Hematopoietic multipotent progenitor cell (in vitro differentiated cells): ENCODE results near the genes GNG11 and DYNC1I1.

- CAGE, long polyA plus RNA = no peak
These were observed 80.5 kb upstream of the CDK6 start for GRCh38 chr7:92916790-92917320.

DNA sequence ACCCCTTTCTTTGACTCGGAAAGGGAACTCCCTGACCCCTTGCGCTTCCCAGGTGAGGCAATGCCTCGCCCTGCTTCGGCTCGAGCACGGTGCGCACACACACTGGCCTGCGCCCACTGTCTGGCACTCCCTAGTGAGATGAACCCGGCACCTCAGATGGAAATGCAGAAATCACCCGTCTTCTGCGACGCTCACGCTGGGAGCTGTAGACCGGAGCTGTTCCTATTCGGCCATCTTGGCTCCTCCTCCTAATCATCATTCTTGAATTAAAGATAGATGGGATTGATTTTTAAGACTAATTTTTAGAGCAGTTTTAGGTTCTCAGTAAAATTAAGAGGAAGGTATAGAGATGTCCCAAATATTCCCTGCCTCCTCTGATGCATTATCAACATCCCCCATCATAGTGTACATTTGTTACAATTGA, 97.1 kb downstream of the TFPI2 start:
- CAGE, long polyA plus RNA = no peak

GRCh38 chr7:93914386-93914939, 7.1 kb upstream of the GNG11 start:
- CAGE, long polyA plus RNA = no peak

- CAGE, long polyA plus RNA = no peak
These were observed at the start of gene GNG11 for GRCh38 chr7:93921551-93922745. GNG11 (plus strand) TSS chr7:93921735.

- CAGE, long polyA plus RNA = no peak
These were observed 2.6 kb upstream of the COL1A2 start for GRCh38 chr7:94392052-94392566.

DNA sequence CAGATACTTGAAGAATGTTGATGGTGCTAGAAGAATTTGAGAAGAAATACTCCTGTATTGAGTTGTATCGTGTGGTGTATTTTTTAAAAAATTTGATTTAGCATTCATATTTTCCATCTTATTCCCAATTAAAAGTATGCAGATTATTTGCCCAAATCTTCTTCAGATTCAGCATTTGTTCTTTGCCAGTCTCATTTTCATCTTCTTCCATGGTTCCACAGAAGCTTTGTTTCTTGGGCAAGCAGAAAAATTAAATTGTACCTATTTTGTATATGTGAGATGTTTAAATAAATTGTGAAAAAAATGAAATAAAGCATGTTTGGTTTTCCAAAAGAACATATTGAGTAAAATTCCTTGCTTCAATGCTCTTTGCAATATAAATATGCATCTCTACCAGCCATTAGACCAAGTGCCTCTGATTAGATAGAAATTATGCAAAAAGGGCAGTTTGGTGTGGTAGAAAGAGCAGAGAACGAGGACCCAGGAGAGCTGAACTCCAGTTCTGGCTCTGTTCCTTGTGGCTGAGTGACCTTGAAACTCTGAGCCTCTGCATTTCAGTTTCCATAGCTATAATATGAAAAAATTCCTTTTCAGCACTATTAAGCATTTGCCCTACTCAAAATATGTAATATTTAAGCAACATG, 36.3 kb downstream of the COL1A2 start:
- CAGE, long polyA plus RNA = no peak

- CAGE, long polyA plus RNA = no peak
These were observed 371 bp downstream of the CASD1 start for GRCh38 chr7:94509950-94510410.

DNA sequence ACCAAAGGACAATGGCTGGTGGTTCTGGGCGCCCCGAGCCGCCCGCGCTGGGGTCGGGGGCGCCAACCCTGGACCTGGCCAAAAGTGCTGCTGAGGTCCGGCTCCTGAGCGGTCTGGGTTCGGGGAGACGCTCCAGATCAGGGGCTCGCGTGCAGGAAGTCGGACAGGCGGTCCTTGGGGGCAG, 694 bp downstream of the CASD1 start:
- CAGE, long polyA plus RNA = no peak

- CAGE, long polyA plus RNA = no peak
These were observed 19.9 kb downstream of the CASD1 start for GRCh38 chr7:94529352-94529986.

GRCh38 chr7:94956945-94957475, 49.6 kb downstream of the PPP1R9A start:
- CAGE, long polyA plus RNA = no peak

DNA sequence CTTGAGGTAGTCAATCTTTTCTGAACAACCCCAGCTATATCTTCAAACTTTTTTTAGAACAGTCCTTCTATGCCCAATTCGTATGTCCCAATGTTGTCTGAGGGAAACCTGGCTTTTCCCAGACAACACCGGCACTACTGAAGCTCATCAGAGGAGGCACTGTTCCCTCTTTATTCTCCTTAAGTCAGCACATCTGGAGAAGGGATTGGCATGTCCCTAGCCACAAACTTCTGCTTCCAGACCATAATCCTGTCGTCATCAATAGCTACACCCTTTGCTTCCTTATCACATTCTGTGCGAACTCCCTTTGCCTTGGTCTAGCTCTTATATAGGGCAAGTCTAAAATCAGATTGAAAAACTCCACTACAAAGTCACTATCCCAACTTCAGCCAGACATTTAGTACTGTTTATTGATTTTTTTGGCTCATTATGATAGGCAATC, 22.8 kb downstream of the PON3 start:
- CAGE, long polyA plus RNA = no peak

DNA sequence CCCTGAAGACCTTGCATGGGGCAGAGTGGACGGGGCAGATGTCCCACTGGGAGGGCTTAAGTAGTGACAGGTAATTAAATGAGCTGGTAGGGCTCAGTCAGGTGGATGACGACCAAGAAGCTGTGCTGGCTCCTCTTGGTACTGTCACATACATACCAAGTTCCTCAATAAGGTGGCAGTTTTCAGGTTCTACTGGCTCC, 1.8 kb downstream of the PON3 start:
- CAGE, long polyA plus RNA = no peak

DNA sequence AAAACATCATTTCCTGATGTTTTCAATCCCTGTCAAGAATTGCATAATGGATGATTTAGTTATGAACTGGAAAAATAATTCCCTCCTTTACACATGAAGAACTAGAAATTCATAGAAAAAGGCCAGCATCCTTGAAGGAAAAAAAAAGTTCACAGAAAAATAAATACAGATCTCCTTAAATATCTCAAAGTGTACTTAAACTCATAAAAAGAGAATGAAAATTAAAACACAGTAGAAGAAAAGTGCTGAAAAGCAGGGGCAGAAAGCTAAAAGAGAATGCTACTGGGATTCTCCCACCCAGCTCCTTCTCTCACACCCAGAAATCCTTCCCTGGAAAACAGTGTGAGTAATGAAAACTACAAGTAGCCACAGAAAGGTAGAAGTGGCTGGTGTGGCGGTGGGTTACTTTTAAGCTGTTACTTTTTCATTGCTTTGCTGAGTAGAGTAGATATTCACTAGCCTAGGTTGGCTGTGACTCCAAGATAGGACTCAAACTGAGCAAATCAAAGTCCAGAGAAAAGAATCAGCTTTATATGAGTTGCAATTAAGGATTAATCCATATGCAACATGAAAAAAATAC, 5.4 kb upstream of the PON3 start:
- CAGE, long polyA plus RNA = no peak

DNA sequence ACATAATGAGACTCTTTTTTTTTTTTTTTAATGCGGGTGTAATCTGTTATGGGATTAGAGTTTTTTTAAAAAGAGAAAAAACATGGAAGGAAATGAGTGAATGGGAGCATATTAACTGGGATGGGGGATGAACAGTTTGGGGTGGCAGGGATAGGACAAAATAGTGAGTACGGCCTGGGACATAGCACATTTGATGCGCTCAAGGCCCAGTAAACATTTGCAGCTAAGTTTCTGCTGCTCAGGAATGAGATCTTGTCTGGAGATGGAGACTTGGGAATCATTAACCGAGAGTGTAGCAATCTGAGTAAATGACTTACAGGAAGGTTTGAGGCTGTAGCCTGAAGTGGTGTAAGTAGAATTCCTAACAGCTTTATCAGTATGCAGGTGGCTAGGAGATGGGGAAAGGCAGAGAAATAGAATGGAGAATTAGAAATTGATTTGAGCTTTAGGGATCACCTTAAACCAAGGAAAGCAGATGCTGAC, 6.1 kb upstream of the PON2 start:
- CAGE, long polyA plus RNA = no peak

DNA sequence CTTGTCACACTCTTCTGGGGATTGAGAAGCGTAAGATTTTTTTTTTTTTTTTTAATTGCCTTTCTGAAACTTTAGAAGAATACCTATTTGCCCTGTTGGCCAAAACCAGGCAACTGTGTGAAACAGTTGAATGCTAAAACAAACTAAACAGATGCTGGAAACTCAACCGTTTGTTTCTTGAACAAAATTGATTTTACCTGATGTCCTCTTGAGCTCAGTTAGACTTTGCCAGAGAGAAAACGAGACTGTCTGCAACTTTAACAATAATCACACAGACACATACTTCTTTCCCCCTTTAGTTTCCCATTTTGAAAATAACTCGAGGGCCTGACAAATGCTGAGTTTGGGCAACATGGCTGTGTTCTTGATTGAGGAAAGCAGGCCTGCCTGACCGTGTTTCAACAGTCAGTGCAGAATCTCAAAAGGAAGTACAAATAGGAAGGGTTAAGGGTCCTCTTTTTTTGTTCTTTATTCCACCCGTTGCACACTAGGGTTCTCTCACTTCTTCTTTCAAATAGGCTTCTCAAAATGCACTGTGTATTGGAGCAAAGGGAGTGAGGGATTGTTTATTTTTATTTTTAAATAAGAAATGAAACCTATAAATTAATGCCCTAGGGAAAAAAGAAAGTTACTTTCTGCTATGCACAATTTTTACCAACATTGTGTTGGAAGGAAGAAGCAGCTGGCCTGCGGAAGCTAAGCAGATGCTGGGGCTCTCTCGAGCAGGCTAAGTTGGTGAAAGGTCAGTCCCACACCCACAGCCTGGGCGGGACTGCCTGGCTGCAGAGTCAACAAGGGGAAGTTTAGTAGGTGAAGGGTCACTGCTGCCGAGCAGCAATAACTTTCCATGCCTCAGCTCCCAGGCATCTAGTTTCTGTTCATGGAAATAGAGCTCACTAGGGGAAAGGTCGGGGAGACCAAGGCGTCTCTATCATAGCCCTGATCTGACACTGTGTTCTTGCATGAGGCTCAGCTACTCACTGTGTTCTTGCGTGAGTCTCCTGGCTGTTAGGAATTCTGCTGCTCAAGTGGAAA, 12.1 kb upstream of the PDK4 start:
- CAGE, long polyA plus RNA = no peak

DNA sequence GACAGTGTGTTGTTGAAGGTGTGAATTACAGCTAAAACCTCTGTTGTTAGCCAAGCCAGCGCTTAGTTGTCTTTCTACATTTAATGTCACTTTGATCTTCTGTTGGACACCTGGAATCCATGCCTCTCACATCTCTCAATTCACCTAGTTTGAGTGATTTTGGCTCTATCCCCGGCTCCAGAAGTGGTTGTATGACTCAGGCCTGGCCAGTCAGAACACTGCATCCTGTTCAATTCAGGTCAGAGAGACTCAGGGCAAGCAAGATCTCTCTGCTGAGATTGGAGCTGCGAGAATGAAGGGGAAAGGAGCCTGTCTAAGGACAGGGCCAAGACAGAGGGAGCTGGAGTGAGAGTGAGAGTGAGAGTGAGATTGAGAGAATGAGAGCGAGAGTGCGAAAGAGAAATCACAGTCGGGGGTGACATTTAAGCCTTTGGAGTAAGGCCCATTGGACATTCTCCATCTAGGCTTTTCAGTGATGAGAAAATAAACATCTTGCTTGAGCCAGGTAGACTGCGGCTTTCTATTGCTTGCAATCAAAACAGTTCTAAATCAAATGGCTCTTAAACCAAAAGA, 83.4 kb upstream of the DYNC1I1 start:
- CAGE, long polyA plus RNA = no peak

- CAGE, long polyA plus RNA = no peak
These were observed at the start of gene DYNC1I1 for GRCh38 chr7:95772278-95772925. DYNC1I1 (plus strand) TSS chr7:95772554.

DNA sequence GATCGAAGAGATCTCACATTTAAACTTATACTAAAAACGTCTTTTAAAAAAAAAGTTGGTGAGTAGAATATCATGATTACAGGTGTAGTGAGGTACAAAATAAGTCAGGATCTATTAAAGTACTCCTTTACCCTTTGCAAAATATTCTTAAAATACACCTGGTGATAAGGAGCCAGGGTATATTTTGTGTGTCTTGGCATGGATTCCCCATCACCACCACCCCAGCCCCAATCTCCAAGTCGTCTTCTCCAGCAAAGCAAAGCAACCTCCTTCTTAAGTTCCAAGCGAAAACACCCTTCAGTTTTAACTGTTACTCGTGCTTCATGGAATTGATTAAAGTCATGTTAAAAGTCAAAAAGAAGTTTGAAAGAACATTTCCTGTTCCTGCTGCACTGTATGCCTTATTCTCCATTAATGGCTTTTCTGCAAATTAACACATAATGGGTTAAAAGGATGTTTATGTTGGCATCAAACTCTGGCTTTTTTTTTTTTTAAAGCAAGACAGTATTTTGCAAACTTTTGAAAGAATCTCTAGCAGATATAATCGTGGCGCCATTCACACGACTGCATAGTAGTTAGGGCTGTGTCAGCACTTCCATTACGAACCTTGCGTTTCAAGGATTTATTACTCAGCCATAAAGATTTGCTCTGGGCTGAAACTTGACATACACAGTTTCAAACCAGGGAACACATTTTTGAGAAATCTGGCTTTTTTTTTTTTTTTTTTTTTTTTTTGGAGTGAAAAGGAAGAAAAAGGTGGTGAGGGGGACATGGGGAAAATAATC, 207.7 kb downstream of the DYNC1I1 start:
- CAGE, long polyA plus RNA = no peak

DNA sequence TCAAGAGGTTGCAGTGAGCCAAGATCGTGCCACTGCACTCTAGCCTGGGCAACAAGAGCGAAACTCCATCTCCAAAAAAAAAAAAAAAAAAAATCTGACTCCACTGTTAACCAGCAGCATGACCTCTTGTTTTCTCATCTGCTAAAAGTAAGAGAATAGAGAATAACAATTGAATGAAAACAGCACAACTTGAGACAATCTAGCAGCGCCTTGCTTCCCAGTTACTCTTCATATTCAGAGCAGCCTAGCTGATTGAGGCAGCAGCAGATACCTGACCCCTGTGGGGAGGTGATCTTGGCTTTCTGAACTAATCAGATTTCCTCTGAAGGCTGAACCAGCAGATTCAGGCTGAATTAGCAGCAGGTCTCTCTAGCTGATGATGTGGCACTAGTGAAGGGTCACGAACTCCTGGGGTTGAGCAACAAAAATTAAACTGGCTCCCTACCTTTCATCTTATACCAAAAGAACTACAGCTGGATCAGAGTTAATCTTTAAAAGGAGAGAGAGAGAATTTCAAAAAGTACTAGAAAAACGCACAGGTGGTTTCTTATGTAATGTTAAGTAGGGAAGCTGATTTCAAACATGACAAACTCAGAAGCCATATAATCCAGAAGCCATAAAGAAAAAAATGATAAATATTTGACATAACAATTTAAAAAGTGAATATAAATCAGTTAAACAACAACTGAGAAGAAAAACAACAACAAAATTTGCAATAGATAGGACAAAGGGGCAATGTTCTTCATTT, 13.6 kb downstream of the SLC25A13 start:
- CAGE, long polyA plus RNA = no peak

DNA sequence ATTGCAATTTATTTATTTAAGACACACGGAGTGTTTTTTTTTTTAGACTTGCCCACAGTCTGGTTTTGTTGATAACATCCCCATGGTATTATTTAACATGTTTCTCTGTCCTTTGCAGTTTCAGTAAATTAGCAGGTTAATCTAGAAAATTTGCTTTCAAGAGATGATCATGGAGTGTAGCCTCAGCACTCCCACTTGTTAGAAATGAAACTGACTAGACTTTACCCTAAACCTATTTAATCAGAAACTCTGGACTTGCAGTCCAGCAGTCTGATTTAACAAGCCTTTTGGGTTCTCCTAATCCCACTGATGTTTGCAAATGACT, 55.4 kb upstream of the SLC25A13 start:
- CAGE, long polyA plus RNA = no peak